ENCODE results near the gene KIF22.

GRCh38 chr16:28825263-28825784 lies 2.5 kb downstream of the ATXN2L start:
- RRBS, result no CpG with 5 or more reads among the region's 6 CpGs

DNA sequence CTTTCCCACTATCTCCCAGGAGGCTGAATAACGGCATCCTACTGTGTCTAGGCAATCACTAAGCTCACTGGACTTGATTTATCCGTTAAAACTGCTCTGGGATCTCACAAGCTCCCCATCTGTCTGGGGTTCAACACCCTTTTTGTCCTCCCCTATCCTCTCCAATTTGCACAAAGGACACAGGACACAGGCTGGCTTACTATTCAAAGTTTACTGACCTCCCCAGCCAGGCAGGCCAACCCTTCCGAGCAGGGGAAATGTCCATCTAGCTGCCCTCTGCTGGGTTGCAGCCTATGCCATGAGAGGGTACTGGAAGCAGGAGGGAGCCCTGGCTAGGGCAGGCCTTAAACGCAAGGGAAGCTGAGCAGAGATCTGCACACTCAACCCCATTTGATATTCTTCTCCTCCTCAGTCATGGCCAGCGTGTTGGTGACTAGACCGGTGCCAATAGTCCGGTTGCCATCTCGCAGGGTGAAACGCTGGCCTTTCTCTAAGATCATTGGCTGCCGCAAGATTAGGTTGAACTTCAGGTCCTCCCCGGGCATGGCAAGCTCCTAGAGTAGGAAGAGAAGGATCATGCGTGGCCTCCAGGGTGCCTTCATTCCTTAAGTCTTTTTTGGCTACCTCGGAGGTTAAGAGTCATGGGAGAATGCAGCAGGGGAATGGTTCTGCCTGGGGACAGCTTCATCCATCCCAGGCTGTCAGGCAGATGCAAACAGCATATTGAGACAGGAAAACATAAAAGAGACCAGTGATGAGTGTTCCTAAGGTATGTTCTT lies 3.4 kb downstream of the TUFM start:
- RRBS, result 100% methylated on average over 3 of the region's 13 CpGs

- RRBS, result no CpG with 5 or more reads among the region's 19 CpGs
Measured at GRCh38 chr16:28873345-28873891, 4.9 kb upstream of the ATP2A1 start.

DNA sequence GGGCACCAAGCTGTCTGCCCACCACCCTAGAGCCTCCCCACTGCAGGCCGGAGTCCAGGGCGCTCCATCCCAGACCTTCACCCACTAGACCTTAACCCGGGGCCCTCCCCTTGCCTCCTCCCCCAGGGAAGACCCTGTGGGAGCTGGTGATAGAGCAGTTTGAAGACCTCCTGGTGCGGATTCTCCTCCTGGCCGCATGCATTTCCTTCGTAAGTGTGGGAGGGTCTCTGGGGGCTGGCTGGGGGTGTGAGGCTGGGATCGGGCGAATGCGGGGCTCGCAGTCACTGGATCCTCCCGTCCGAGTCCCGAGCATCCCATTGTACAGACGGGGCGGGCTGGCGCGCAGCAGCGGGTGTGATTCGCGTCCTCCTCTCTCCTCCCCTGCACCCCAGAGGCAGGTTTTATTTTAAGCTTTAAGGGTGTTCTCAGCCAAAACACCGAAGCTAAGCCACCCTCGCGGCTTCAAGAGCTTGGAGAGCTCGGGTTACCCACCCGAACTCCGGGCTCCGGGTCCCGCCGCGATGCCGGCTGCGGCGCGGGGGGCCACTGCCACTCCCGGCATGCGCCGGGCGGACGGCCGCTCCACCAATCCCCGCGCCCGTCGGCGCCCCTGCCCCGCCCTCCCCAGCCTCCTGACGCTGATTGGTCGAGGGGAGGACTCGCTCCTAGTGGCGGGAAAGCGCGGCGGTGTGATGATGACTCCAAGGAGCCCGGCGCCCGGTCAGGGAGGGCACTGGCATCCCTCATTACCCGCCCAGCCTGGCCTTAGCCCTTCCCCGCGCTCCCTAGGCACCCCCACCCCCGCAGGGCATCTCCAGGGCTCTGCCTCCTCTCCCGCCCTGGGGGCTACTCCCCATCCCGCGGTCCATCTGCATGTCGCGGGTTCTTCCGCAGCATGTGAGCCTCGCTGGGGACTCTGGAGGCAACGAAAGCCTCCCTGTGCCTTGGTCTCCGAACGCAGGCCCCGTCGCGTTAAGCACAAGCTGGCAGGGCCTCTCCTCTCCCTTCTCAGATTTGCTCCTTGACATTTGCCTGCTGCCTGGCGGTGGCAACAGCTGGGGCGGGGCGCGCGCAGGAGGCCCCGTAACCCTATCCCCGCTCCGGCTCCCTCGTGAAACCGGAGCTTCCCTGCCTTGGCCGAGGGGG lies 1.5 kb downstream of the ATP2A1 start:
- RRBS, result 0% methylated on average over 1 of the region's 84 CpGs

- RRBS, result no CpG with 5 or more reads among the region's 7 CpGs
Measured at GRCh38 chr16:28930596-28931247, 1.0 kb upstream of the CD19 start.

DNA sequence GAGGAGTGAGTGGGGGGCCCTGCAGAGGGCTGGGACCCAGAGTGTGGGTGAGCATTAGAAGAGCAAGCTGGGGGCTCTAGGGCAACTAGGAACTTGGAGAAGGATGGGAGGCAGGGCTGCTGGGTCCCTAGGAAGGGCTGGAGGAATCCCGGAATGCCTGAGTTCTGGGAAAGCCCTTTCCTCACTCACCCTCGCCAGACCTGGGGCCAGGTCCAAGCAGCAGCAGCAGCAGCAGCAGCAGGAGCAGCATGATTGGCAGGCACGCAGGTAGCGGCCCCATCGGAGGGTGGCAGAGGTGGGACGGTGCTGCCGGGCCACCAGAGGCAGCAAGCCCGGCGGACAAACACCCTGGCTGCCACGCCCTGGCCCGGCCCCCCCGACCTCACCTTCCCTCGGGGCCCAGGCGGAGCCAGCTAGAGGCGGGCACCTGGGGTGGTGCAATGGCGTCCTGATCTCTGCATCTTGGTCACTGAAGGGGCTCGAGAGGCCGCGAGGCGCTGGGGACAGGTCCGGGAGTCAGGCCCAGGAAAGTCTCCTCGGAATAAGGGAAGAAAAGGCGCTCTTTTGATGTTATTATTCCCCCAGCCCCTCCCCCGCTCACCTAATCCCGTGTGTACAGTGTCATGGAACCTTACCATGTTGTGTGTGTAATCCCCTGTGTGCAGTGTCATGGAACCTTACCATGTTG lies 122.5 kb downstream of the LAT start:
- RRBS, result 40% methylated on average over 4 of the region's 25 CpGs

DNA sequence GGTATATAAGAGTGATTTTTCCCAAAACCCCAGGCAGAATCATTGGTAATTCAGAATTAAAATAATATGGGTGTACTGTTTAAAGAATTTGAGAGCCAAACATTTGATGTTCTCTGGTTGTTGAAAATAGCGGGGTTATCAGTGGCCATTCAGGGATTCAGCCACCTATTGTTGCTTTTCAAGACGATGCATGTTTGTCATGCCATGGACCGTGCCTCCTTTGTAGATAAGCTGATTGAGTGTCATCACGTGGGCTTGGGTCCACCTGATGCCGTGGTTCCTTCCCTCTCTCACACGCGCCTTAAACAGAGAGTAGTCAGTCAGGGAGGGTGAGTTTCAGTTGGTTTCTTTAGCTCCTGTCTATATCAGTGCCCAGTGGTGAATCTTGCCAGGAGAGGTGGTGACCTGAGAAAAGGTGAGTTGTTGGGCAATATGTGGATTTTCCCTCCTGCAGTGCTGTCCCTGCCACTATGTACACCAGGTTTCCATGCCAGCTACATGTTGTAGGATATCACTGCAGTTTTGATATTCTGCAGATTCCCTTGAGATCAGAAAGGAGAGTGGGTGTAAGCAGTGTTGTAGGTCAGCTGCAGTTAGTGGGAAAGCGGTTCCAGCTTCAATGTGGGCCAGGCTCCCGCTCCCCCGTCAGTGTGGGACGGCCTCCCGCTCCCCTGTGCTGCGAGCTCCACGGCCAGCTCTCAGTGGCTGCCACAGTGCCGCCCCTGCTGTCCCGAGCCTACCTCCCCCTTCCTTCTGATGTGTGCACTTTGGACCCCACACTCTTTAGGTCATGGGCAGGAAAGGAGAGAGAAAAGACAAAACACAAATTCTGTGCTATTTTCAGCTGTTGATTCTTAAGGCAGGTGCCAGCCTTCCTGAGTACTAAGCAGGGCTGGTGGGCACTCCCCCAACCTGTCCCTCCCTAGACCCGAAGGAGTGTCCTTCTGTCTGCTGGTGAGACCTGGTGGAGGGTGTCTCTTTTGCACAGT lies 129.8 kb downstream of the LAT start:
- RRBS, result no CpG with 5 or more reads among the region's 17 CpGs

DNA sequence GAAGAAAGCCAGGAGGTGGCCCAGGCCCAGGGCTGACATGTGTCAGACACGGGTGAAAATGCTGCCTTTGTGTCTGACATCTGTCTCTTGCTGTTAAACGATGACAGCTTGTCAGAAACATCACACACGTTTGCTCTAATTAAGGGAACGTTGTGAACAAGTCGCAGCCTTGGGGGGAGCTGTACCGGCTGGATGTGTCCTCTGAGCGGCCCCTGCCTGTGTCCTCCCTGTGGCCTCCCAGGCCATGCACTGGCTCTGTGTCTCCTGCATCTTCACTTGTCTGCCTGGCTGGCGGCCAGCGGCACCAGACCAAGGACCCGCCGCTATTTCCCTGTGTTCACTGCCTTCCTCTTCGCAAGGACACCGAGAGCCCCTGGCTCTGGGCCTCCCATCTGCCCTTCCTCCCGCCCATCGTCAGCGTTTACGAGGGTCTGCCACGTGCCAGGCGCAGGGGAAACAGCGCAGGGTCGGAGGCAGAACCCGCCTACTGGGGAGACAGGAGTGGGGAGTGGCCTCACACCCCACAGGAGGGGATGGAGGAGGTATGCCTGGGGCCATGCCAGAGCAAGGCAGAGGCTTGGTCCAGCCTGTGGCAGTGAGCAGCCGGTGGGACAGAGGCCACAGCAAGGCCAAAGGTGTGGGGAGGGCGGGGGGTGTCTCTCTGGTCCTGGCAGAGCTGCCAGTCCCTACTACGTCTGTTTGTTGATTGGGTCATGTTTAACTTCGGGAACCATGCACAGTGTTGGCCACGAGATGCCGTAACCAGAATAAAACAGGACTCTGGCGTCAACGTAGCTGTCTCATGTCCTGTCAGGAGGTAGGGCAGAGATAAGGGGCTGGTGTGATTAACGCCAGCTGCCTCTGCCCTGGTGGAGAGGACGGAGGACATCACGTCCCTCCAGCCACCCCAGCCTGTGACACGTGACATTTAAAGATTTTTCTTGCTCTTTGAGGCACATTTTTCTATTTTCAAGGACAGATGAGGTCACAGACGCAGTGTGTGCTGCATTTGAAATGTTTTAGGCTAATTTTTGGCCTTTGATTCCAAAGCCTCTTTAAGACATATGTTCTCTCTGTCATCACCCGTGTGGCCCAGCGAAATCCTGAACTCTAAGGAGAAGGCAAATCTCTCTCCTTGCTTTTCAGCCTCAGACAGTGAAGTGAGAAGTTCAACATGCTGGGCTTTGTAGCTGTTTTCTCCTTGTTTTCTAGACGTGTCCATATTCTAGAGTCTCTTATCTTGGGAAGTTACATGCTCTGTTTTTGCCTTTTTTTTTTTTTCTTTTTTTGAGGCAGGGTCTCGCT lies 193.1 kb downstream of the LAT start:
- RRBS, result no CpG with 5 or more reads among the region's 39 CpGs

DNA sequence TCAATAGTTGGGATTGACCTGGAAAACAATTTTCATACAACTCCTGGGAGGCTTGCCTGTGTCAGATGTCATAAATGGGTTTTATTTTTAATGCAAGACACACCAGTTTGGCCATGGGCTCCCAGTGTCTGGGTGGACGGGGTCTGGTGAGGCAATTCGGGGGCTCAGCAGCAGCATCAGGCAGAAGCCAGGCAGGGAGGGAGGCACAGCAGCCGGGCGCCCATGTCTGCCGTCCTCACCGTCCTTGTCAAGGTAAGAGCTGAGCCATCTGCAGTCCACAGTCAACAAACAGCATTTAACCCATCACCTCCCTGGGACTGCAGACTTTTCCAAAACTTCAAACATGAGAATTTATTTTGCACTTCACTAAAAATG lies 150.5 kb downstream of the NPIPB11 start:
- RRBS, result no CpG with 5 or more reads among the region's 6 CpGs

DNA sequence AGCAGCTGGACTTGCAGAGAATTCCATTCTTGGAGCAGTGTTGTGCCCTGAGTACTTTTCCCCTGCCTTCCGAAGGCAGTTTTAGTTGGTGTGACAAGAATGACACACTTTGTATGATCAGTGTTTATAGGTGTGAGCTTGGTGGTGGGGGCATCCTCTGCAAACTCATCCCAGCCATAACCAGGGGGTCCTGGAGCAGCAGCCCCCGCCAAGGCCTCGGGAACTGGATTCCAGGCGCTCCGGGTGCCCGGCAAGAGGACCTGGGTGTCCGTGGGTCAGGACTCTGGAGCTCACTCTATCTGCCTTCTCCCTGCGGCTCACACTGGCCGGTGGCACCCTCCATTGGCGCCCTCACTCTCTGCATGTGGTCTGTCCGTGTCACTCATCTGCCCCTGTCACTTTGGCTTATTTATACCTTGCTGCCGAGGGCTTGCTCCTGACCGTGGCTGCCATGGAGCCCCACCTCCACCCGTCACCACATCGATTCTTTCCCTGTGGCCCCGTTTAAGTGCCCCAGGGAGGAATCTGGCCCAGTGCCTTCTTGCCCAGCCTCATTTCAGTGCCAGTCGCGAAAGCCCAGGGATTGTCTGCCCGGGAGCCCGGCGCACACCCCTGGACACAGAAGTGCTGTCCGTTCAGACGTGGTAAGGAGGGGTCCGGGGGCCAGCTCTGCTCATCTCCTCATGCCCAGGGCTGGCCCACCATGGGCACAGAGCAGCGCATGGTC lies 113.6 kb downstream of the NPIPB11 start:
- RRBS, result 71% methylated on average over 3 of the region's 25 CpGs

- RRBS, result no CpG with 5 or more reads among the region's 3 CpGs
Measured at GRCh38 chr16:29342875-29343230, 63.7 kb downstream of the NPIPB11 start.

GRCh38 chr16:29572037-29572441 lies 91.0 kb upstream of the SPN start:
- RRBS, result no CpG with 5 or more reads among the region's 6 CpGs

- RRBS, result no CpG with 5 or more reads among the region's 36 CpGs
Measured at GRCh38 chr16:29599965-29601195, 62.7 kb upstream of the SPN start.

GRCh38 chr16:29745121-29745847 lies 506 bp downstream of the C16orf54 start:
- RRBS, result no CpG with 5 or more reads among the region's 16 CpGs

GRCh38 chr16:29746886-29747379 lies 1.1 kb upstream of the C16orf54 start:
- RRBS, result no CpG with 5 or more reads among the region's 5 CpGs

- RRBS, result no CpG with 5 or more reads among the region's 11 CpGs
Measured at GRCh38 chr16:29779277-29779791, 1.3 kb downstream of the ZG16 start.

GRCh38 chr16:29789855-29790878 lies at the start of gene KIF22:
Gene KIF22, plus strand, starts transcription at chr16:29790751.
- RRBS, result 2% methylated on average over 12 of the region's 77 CpGs

- RRBS, result no CpG with 5 or more reads among the region's 17 CpGs
Measured at GRCh38 chr16:29839841-29840691, 19.8 kb downstream of the MVP start.

DNA sequence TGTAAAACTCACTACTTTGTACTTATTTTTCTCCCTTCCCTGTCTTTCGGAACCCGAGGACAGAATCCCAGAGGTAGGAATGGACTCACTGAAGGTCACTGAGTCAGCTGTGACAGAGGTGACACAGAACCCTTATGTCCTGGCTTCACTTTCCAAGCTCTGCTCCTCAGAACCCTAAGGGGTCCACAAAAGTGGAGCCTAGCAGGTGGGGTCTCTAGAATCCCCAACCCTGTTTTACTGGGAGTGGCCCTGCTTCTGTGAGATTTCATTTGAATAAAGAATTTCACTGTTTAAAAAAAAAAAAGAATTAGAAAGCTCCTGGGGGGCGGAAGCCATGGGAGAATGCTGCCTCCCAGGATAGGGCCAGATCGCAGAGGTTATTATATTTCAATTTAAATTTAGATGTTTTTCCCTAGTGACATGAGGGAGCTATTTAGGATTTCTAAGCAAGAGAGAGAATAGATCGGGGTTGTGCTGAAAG lies 3.6 kb downstream of the KCTD13 start:
- RRBS, result no CpG with 5 or more reads among the region's 5 CpGs

DNA sequence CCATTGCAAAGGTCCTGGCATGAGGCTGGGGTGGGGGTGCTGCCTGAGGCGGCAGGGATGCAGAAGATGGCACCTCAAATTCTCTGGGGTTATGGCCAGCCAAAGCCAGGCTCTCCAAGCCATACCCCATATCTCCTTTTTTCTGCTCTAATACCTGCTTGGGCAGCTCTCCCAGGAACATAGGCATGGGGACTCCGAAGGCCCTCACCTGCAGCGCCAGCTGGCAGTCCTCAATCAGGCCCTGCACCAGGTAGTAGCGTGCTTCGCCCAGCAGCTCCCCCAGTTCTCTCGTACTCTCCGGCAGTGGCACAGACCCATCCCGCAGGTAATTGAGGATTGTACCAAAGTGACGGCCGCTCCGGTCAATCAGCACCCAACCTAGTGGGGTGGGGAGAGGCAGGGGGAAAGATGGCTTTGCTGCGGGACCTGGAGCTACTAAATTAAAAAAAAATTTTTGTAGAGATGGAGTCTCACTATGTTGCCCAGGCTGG lies 3.0 kb downstream of the KCTD13 start:
- RRBS, result 98% methylated on average over 5 of the region's 12 CpGs

Measured in Jurkat, Clone E6-1 (cell line).